ENCODE measurements around the gene SHC3.

DNA sequence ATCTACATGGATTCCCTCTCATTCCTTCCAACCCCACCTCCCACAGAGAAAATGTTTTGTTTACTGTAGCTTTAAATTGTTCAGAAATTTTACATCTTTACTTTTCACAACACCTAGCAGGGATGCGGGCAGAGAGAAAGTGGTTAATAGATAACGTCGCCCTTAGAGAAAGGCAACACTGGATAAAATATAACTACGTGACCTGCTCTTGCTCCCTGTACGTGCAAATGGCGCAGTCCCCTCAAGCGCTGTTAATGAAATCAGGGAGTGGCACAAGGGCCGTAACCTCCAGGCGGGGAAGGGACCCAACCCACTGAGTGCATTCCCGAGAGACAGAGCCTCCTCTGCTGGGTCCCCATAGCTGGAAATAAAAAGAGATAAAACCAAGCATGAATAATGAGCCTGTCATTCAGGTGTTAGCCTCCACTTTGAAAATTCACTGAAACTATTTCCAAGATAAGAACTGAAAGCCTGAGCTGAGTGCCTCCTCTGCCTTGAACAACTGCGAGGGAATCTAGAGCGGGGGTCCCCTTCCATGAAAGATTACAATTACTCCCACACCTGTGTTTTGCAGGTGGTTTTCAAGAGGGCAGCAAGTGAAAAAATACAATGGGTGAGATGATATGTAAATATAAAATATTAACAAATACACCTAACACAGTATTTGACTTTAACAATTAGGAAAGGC is 125.1 kb upstream of the DAPK1 start:
- PRO-cap, result no peak

GRCh38 chr9:87581376-87581882 is 83.8 kb downstream of the DAPK1 start:
- PRO-cap, result no peak

- PRO-cap, result no peak
Observed at GRCh38 chr9:87640307-87641061, 85.4 kb upstream of the CTSL start.

DNA sequence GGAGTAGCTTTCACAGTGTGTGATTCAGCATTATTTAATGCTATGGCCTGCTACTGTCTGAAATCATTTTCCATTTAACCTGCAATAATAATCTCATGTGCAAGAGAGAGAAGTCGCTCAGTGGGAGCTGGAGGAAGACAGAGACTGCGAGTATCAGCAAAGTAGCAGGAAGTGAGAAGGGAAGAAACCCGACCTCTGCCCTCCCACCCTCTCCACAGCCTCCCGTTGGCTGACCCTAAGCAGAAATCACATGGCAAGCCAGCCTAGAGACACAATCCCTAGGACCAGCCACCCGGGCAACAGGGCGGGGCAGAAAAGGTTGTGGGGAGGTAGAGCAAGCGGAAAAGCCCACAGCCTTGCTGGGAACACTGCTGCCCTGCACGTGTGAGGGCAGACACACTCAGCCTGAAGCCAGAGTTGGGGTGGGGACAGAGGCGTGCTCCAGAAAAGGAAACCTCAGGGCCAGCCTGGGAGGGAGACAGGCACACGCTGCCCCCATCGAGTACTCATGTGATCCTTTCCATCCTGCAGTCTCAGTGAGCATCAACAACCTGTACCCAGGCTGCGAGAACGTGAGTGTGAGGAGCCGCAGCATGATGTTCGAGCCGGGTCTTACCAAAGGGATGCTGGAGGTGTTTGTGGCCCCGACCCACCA is 39.8 kb upstream of the CTSL start:
- PRO-cap, result no peak

DNA sequence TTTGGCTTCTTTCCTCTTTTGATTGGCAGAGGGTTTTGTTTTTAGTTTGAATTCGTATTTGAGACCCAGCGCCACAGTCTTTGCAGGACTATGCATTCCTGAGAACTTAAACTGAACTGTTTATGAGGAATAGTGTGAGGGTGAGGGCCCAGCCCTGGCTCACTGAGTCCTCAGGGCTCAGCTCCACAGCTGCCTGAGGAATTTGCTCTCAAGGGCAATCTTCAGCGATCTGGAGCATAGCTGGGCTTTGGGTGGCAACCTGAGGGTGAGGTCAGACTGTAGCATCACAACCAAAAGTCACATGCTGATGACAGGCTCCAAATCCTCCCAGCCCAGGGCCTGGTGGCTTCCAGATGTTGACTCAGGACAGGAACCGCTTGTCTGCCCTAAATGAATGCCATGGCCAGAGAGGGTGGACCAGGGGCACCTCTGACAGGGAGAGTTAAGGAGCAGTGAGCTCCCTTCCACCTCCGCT is 14.1 kb upstream of the CTSL start:
- PRO-cap, result no peak

DNA sequence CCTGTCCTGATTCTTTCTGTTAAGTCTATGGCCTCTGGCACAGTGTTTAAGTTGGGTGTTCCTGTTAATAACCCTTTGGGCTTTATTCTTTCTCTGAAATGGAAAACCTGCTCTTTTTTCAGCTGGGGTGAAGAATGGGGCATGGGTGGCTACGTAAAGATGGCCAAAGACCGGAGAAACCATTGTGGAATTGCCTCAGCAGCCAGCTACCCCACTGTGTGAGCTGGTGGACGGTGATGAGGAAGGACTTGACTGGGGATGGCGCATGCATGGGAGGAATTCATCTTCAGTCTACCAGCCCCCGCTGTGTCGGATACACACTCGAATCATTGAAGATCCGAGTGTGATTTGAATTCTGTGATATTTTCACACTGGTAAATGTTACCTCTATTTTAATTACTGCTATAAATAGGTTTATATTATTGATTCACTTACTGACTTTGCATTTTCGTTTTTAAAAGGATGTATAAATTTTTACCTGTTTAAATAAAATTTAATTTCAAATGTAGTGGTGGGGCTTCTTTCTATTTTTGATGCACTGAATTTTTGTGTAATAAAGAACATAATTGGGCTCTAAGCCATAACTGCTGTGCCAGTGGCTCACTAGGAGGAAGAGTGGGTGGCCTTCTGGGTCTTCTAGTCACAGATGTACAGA is 5.1 kb downstream of the CTSL start:
- PRO-cap, result no peak

GRCh38 chr9:87771258-87771589 is 45.3 kb downstream of the CTSL start:
- PRO-cap, result no peak

- PRO-cap, result no peak
Observed at GRCh38 chr9:87883920-87884393, 1.3 kb downstream of the SPATA31E1 start.

GRCh38 chr9:88075834-88076503 is 62.3 kb downstream of the SPATA31C2 start:
- PRO-cap, result bidirectional peak, plus-strand start at chr9:88076334, minus-strand start at chr9:88076240

DNA sequence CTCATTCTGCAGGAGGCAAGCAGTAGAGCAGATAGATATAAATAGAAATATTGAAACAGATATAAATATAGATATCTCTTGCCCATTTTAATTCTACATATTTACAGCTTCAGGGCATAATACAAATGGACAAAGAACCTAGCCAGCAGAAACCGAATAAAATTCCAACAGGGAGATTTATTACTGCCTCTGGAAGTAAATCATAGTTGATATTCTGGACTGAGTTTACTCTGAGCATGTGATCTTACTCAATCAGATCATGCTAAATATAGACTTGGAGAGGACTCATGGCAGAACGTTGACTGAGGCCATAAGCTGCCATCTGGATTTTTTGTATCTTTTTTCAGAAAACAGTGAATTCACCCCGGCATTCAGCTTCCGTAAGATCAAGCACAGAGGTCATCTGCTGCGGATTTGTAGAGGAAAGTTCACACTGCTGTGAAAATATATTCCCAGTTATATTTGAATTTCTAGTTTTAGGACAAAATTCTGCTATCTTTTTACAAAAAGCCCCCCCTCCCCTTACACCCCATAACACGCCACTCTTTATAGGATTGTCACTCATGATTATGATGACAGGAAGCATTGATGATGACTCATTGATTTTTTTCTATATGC is 70.5 kb downstream of the NXNL2 start:
- PRO-cap, result no peak

DNA sequence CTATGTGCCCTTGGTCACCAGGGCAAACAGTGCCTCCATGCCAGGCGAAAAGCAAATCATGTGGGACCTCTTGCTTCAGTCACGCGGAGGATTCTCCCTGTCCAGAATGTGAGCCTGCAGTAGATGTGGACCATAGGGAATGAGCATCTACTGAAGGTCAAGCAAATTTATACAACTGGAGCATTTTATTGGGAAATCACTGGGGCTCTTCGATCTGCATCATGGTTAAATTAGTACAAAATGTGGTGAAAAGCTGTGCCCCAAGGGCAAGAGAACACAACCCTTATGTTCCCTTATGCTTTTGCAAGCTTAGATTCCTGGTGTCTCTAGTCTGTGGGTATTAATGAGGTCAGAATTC is 111.5 kb downstream of the NXNL2 start:
- PRO-cap, result no peak

DNA sequence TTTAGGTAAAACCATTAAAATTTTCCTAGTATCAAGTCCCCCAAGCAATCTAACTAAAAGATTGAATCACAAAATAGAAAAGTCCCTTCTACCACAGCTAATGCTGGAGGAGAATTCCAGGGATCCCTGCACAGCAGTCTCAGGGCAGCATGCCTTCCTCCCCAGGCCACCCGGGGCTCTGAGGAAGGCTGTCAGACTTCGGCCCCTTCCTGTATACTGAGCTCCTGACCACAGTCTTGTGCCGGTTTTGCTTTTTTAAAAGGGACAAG is 211.7 kb downstream of the NXNL2 start:
- PRO-cap, result no peak

- PRO-cap, result no peak
Observed at GRCh38 chr9:89178249-89178915, at the start of gene SHC3. Gene SHC3, minus strand, starts transcription at chr9:89178818.

DNA sequence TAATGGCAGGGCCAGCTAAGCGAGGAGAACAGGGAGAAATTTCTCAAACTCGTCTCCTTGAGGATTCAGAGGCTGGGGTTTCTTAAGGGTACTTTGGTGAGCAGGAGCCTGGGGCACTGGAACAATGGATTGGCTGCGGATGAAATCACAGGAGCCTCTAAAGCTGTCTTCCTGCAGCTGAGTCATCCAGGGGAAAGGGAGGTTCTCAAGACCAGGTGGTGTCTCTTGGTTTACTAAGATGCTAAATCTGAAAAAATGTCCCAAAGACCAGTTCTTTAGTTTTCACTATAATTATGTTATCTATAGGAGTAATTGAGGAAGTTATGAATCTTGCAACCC is 63.5 kb upstream of the CKS2 start:
- PRO-cap, result no peak

- PRO-cap, result bidirectional peak, plus-strand start at chr9:89310557, minus-strand start at chr9:89310506; unidirectional peak, minus-strand start at chr9:89310804; bidirectional peak, plus-strand start at chr9:89311198, minus-strand start at chr9:89310912
Observed at GRCh38 chr9:89310093-89311084, 606 bp upstream of the CKS2 start.

GRCh38 chr9:89361747-89362226 is 43.5 kb downstream of the SECISBP2 start:
- PRO-cap, result no peak

DNA sequence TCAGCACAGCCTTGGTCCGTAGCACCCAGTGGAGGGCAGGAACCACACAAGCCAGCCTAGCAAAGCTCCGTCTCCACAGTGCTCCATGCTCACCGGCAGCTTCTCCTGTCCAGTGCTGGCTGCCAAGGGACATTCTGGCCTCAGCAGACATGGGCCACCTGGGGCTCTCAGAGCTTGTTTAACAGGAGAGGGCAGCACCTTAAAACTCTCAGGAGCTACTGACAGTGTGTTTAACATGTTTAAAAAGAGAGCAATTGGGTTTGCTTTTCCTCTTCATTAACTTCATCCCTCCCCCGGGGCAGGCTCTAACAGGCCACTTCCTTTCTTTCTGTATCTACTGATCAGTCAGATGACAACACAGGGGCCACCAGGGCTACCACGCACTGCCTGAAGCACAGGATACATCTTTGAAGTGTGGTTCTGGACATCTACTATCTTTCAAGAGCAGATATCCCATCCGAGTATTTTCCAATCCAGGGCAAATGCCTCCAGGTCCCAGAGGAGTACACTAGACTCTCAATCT is 57.1 kb downstream of the SECISBP2 start:
- PRO-cap, result no peak

DNA sequence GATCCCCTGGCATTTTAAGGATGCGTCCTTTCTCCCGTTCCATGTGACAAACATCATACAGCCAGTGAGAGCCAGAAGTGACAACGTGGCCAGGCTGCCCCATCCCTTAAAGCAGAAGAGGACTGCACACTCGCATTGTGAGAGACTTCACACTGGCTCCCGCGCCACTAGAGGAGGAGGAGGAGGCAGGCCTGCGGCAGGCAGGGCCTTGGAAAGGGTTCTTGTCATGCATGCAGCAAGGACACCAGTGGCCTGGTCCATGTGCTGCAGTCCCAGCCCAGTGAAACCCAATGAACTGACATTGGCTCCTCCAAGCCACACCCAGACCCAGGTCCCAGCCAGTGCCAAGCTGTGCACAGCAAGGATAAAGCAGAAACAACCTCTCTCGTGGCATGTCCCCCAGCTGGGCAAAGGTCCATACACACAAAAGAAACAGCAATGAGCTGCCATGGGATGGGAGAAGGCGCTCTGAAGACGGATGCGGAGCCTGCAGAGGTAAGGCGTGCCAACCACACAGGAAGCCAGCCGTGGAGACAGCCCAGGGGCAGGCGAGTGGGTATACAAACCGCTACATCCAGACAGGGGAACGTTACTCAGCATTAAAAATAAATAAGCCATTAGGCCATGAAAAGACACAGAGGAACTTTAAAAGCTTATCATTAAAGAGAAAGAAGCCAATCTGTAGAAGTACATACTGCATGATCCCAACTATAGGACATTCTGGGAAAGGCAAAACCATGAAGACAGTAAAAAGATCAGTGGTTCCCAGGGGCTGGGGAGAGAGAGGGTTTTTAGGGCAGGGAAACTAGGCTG is 89.2 kb downstream of the SEMA4D start:
- PRO-cap, result no peak

- PRO-cap, result no peak
Observed at GRCh38 chr9:89417919-89418492, 79.9 kb downstream of the SEMA4D start.

DNA sequence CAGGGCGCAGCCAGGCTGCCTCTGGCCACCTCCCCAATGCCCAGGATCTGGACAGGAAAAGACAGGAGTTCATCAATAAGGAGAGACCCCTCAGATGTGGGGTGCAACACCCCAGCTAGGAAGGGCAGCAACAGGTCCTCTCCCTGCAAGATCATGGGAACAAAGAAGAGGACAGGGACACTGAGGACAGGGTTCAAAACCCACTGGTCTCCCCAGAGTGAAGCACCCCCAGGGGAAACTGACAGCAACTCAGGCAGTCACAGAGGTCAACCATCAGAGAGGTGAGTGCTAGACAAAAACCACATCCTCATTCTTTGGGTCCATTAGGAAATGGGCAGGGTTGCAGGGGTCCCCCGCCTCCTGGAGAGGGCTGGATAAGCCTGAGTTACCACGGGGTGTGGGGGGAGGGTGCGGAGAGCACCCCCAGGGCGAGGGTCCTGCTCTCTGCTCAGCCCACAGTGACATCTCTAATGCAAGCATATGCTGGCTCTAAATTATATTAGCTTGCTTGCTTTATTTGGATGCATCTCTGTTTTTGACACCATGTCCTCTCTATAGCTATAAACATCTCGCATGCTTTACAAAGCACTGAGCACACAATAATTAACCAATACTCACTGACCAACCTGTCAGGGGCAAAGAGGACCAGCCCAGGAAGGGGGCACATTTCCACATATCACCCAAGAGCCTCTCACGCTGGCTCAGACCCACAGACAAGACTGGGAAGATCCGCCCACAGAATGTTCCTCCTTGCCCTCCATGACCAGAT is 33.3 kb downstream of the SEMA4D start:
- PRO-cap, result no peak

Data from left ventricle myocardium (tissue), 1 donor.